Colic lymph node (tissue), 1 donor: ENCODE measurements around a stretch of chr12.

DNA sequence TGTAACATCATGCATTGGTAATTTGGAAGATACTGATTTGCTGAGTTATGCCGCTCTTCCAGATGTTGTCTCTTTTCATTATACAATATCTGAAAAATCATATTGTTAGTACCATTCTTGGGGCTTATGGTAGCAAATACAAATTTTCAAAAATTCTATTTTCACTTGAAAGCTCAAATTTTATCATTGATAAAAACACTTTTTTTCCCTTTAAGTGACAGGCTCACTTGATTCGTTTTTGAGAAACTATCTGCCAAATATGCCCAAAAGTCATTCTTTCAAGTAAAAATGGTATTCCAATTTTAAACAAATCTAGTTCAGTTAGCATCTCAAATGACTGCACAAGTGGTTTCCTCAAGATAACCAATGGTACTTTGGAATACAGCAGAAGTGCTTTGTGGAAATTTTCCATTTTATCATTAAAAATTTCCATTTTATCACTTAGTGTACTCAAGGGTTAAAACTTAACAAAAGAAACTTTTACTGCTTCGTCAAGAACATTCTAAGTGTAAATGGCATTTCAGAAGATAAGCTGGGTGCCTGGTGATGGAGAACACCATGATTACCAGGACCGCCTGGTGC, 84.8 kb downstream of the SPPL3 start:
- PRO-cap, result no peak

DNA sequence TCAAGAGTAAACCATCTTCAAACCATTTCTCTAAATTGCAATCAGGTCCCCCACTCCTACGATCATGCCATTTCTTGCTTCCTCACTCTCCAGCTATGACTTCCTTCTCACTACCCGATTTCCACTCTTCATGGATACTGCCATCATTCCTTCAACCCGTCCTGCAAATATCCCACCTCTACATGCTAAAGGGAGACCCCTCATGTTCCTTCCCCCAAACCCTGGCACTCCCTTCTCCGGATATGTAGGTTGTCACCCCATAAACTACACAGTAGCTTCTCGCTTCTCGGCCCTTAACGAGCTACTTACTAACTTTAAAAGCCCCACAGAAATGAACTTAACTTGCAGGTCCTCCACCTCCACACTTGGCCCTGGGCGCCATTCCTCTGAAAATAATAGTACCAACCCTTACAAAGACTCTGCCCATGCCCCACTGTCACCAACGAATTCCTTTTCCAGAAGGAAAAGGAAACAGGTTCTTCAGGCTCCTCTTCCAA, 1.4 kb downstream of the SPPL3 start:
- PRO-cap, result no peak

- PRO-cap, result bidirectional peak, plus-strand start at chr12:120903631, minus-strand start at chr12:120903380
Observed at GRCh38 chr12:120903233-120904203, 640 bp downstream of the SPPL3 start.

GRCh38 chr12:120904563-120904974, 411 bp upstream of the SPPL3 start:
- PRO-cap, result no peak

- PRO-cap, result no peak
Observed at GRCh38 chr12:120999396-120999948, 16.8 kb downstream of the C12orf43 start.

- PRO-cap, result no peak
Observed at GRCh38 chr12:121230156-121230749, 20.3 kb downstream of the P2RX4 start.

DNA sequence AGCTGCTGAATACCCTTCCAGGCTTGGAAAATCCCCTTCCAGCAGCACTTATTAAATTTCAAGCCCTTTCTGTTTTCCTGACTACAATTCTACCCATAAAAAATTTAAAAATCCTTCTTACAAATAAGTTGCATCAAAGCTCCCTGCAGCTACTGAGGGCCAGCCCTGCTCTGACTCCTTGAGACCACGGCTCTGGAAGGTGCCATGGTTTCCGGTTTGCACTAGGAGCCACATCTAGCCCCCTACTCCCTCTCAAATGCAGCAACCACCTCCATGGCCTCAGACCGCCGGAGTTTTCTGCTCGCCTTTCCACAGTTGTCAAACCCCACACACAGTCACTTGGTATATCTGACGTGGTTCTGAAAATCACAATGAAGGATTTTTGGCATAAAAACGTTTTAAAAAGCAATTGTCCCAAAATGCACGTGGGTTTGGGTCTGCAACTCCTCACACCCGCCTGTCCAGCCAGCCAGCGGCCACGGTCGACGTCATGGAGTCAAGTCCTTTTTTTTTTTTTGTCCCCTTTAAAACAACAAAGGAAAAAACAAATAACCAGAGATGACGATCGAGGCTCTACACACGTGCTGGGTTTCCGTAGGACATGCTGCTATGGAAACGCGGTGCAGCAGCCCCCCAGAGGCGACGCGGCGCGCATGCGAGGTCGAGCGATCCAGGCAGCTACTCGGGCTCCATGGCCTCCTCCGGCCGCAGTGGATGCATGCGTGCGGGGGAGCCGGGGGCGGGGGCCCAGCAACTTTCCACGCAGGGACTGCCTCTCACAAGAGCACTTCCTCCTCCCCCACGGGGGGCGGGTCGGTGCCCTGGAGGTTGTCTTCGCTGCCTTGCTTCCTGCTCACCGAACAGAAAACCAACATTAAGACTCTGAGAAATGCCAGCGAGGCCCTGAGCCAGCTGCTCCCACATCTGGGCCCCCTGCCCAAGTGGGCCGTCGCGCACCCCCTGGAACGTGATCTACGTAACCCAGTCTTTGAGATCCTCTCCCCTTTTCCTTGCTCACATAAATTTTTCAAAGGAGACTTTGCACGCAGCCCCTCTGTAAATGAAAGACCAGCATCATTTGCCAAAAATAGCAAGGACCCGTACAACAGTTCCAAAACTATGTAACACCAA, 30.5 kb downstream of the P2RX4 start:
- PRO-cap, result bidirectional peak, plus-strand start at position 610 of the sequence, minus-strand start at position 297 of the sequence; bidirectional peak, plus-strand start at position 874 of the sequence, minus-strand start at position 712 of the sequence

GRCh38 chr12:121241152-121241739, 31.3 kb downstream of the P2RX4 start:
- PRO-cap, result no peak

DNA sequence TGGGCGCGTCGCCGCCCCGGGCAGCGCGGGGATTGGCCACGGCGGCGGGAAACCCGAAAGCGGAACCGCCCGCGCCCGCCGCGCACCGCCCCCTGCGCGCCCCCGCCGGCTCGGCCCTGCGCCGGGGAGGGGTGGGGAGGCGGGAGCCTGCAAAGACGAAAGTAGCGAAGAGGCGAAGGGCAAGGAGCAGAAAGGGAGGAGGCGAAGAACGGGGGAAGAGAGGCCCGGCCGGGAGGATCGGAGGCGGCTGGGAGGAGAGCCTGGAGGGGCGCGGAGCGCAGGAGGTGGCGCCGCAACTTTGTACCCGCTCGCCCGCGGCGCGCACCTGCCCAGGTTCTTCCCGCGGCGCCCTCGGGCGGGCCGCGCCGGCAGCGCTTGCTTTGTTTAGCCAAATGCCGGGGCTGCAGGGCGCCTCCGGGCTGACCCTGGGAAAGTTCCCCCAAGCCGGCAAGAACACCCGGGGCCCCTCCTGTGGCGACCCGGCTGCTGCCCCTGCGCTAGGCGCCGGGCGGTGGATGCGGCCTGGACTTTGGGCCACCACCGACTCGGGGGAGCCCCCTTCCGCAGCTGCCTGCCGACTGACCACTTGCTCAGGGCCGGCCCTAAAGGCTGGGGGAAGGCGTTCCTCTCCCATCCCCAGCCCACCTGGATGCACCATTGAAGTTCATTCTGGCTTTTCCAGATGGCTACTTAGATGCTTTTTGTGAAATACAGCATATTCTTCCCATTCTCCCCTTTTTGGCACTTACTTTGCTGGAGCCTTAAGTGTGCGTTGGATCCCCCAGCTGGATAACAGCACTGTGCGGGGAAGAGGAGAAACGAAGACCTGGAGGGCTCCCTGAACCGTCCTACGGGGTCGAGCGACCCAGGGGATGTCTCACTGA, 523 bp upstream of the CAMKK2 start:
- PRO-cap, result bidirectional peak, plus-strand start at position 189 of the sequence, minus-strand start outside the sequence

GRCh38 chr12:121375127-121375571, 22.9 kb upstream of the ANAPC5 start:
- PRO-cap, result no peak

- PRO-cap, result no peak
Observed at GRCh38 chr12:121590369-121590510, 9.4 kb upstream of the KDM2B start.

GRCh38 chr12:121628014-121628990, 41.2 kb downstream of the MORN3 start:
- PRO-cap, result no peak

GRCh38 chr12:121796825-121797898, 3.7 kb upstream of the RHOF start:
- PRO-cap, result no peak

DNA sequence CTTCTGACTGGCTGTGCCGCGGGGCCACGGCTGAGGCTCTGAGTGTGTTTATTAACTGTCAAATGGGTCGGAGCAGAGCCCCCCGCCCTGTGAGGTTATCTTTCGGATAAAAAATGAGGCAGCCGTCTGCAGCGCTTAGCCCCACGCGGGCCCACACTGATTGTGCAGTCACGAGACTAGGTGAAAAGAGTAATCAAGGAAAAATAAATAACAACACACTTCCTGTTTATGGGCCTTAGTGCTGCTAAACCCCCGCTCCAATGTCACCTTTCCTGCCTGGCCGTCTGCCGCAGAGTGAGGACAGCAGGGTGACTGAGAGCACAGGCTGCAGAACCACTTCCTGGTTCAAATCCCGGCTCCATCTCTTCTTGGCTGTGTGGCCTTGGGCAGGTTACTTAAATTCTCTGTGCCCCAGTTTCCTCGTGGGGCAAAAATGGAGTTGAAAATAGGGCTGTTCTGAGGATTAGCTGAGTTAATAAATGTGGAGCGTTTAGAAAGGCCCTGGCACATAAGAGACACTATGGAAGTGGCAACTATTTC, 9.4 kb downstream of the SETD1B start:
- PRO-cap, result no peak

DNA sequence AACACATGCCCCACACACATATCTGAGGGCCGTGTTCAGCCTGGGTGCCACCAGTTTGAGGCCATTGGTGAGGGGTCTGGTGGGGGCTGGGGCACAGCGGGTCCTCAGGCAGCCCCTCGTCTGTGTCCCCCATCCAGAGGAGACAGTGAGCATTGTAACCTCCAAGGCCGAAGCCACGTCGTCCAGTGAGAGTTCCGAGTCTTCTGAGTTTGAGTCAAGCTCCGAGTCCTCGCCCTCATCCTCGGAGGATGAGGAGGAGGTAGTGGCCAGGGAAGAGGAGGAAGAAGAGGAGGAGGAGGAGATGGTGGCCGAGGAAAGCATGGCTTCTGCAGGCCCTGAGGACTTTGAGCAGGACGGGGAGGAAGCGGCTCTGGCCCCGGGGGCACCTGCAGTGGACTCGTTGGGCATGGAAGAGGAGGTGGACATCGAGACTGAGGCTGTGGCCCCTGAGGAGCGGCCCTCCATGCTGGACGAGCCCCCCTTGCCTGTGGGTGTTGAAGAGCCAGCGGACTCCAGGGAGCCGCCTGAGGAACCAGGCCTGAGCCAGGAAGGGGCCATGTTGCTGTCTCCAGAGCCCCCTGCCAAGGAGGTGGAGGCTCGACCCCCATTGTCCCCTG, 15.6 kb downstream of the SETD1B start:
- PRO-cap, result no peak

GRCh38 chr12:121825840-121826465, 22.1 kb downstream of the SETD1B start:
- PRO-cap, result no peak

GRCh38 chr12:121855911-121856904, 2.5 kb downstream of the HPD start:
- PRO-cap, result no peak

DNA sequence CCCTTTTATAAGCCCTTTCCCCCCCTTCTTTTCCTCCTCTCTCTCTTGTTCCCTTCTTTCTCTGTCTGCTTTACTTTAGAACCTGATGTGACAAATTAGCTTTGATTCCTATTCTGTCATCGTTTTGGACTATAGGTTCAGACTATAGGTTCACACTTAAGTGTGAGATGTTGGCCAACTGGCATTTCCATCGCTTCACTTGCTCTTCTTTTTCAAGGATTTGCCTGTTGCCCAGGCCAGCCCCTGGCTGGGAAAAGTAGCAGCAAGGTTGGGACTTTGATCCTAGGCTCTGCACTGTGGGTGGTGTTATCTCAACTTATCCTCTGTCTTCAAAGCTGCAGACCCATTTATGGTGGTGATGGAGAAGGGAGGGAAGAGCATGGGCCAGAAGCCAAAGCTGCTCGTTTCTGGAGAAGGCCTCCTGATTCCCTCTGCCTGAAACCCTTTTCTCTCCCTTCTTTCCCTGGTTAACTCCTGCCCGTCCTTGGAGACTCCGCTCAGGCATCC, 27.3 kb downstream of the MLXIP start:
- PRO-cap, result no peak

DNA sequence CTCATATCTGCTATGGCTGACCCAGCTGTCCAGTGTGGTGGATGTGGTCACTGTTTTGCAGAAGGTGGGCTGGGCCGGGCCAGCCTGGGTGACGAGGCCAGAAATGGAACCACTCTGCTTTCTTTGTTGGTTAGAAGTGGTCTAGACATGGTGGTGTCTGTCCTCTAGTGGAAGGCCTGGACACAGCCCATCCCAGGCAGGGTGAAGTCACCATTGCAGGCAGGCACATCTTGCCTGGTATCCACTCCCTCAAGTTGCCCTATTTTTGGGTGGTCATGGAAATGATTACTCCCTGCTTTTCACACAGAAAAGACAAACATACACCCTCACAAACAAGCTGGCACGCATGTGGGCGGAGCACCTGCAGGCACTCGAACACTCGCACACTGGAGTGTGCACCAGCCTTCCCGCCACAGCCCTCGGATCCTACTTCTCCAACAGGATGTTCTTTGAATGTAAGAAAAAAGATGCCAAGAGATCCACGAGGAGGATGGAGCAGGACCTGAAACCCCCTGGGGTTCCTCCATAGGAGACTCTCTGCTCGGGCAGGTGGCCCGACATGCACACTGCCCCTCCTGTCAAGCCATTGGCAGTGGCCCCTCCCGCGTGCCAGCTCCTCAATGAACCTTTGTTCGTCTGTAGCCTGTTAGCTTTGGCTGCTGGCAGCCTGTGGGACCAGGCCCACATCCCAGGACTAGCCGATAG, 38.4 kb downstream of the MLXIP start:
- PRO-cap, result no peak

- PRO-cap, result no peak
Observed at GRCh38 chr12:122147139-122148187, 26.6 kb downstream of the IL31 start.